Islet of Langerhans (tissue), 1 donor: ENCODE measurements around the genes GRM8, ZNF800, ARF5 and HILPDA.

- RRBS, result no CpG with 5 or more reads among the region's 8 CpGs
These were observed 6.7 kb upstream of the FEZF1 start for GRCh38 chr7:122311181-122311718.

- RRBS, result no CpG with 5 or more reads among the region's 3 CpGs
These were observed 26.9 kb downstream of the RNF133 start for GRCh38 chr7:122672115-122672401.

GRCh38 chr7:123410559-123411136, 123.7 kb downstream of the IQUB start:
- RRBS, result no CpG with 5 or more reads among the region's 1 CpG

DNA sequence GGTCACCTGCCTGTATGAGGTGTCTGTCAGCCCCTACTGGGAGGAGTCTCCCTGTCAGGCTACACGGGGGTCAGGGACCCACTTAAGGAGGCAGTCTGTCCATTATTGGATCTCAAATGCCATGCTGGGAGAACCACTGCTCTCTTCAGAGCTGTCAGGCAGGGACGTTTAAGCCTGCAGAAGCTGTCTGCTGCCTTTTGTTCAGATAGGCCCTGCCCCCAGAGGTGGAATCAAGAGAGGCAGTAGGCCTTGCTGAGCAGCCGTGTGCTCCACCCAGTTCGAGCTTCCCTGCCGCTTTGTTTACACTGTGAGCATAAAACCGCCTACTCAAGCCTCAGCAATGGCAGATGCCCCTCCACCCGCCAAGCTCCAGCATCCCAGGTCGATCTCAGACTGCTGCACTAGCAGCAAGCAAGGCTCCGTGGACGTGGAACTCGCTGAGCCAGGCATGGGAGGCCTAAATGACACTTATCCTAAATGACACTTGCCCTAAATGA, 6.9 kb upstream of the ASB15 start:
- RRBS, result no CpG with 5 or more reads among the region's 11 CpGs

DNA sequence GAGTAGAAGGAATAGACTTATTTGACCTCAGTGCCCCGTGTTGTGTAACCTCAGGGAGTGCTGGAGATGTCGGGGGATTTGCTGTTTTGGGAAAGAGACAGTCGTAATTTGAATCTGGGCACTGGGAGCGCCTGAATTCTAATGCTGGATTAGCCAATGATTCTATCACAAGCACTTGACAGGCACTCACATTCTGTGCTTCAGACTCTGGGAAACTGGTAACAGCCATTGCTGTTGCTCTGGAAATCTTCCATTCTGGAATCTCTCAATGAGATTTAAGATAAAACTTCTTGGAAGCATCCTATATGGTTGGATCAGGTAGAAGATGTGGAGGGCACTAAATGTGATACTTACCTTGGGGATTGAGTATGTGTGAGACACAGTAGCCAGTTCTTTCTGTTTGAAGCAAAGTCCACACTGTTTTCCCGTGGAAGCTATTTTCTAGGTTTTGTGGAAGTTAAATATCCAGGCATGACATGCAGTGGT, 13.6 kb upstream of the LMOD2 start:
- RRBS, result no CpG with 5 or more reads among the region's 5 CpGs

DNA sequence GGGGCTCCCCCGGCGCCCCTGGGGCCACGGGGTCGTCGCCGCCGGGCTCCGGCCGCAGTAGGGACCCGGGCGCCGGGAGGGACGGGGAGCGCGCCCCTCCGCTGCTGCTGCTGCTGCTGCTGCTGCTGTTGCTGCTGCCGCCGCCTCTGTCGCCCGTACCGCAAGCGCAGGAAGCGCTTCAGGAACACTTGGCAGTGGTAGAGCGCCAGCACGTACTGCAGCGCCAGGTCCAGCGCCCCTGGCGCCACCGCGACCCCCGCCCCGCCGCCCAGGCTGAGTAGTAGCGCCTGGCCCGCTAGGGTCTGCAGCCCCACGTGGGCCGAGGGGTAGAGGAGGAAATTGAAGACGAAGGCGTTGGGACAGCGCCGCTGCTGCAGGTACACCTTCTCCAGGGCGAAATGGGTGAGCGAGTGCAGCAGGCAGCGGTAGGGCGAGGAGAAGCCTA, 542 bp downstream of the TMEM229A start:
- RRBS, result no CpG with 5 or more reads among the region's 45 CpGs

DNA sequence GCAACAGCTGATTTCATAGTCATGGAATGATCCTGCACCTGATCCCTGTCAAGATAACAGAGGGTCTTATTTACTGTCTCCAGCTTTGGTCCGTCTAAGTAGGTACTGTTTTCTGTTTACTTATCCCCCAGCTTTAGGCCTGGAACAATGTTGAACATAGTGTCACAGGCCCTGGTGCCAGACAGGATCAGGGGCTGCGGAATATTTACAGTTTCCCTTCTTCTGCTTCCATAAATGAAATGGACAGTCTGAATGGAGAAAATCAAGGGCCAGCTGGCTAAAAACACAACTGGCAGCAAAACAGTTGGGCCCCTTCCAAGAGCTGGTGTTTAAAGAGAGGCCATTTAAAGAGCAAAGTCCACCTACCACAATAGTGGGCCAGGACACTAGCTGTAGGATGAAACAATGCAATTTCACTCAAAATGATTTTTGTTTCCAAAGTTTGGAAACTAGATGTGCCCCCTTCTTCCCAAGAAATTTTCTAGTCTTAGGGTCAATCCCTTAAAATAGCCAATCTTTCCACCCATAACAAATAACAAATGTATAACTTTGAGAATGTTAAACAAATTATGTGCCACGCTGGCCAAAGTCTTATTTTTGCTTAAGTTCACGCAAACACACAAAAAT, 2.8 kb downstream of the GPR37 start:
- RRBS, result no CpG with 5 or more reads among the region's 4 CpGs

GRCh38 chr7:127252671-127253440, at the start of gene GRM8:
Gene GRM8, minus strand, starts transcription at chr7:127252941.
- RRBS, result 4% methylated on average over 27 of the region's 77 CpGs

DNA sequence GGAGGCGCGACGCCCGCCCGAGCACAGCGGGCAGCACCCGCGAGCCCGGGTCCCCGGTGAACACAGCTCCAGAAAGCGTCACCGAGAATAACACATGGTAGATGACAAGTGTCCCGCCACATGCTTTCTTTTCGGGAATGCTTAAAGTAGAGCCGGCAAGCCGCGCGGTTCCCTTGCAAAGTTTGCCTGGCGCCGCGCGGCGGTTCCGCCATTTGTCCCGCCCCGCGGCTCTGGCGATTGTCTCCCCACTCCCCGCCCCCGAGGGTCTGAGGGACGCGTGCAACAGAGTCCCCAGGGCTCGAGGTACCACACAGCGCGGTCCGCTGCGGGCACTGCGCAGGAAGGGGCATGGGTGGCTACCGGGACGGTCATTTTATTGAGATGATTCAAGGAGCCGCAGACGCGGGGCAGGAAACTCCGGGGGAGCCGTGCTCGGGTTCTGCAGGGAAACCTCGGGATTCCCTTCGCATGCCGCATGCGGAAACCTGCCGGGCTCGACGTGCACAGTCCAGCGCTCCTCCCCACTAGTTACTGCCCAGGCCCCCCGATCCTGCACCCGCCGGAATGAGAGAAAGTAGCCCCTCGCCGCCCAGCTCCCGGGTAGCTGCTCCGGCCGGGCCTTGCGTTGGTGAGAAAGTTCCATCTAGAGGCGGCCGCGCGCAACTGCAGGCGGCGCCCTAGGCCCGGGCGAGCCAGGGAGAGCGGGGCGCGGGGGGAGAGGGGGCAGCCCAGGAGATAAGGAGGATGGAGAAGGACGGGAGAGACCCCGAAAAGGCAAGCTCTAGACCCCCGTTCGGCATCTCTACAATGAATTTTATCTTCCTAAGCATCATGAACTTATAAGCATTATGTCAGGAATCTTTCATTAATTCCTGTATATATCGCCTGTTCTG, 946 bp upstream of the GRM8 start:
- RRBS, result 4% methylated on average over 41 of the region's 79 CpGs

GRCh38 chr7:127392469-127392971, at the start of gene ZNF800:
Gene ZNF800, minus strand, starts transcription at chr7:127392708.
- RRBS, result 4% methylated on average over 23 of the region's 55 CpGs

DNA sequence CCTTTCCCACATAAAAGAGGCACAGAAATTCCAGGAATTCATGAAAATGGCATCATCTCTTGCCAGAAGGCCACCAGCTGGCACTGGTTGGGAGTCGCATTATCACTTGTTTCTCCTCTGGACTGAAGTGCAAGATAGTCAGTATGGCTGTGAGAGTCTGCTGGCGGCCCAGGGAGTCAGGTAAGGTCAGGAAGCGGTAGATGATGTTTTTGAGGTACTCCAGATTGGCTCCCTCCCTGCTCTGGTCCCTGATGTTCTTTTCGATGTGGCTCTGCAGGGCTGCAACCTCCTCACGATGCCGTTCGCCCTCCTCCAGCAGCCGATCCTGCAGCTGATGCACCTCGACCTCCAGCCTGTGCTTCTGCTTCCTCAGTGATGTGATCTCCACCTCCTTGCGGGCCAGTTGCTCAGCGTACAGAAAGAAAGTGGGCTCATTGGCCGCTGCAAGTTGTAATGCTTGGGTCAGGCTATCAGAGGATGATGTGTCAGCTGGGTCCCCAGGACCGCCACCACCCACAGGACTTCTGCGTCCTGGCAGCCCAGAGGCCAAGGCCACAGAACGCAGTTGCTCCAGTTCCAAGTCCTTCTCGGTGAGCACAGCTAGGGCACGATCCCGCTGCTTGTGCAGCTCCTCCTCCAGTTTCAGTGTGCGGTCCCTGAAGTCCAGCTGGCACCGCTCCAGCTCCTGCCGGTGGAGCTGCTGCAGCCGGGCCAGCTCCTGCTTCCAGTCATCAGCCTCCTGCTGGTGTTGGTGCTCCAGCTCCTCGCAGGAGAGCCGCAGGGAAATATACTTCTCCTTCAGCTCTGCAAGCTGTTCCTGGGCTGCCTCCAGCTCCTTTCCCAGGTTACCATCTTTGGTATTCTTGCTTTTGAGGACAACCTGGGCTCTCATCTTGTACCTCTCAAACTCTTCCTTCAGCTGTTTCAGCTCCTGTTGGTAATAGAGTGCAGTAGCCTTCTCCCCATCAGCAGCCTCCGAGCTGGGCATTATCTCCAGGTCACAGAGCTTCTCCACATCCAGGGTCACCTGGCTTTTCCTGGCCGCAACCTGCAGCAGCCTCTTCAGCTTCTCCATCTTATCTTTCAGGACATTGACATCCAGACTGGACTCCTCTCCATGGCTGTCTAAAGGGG, 3.1 kb downstream of the GCC1 start:
- RRBS, result no CpG with 5 or more reads among the region's 26 CpGs

DNA sequence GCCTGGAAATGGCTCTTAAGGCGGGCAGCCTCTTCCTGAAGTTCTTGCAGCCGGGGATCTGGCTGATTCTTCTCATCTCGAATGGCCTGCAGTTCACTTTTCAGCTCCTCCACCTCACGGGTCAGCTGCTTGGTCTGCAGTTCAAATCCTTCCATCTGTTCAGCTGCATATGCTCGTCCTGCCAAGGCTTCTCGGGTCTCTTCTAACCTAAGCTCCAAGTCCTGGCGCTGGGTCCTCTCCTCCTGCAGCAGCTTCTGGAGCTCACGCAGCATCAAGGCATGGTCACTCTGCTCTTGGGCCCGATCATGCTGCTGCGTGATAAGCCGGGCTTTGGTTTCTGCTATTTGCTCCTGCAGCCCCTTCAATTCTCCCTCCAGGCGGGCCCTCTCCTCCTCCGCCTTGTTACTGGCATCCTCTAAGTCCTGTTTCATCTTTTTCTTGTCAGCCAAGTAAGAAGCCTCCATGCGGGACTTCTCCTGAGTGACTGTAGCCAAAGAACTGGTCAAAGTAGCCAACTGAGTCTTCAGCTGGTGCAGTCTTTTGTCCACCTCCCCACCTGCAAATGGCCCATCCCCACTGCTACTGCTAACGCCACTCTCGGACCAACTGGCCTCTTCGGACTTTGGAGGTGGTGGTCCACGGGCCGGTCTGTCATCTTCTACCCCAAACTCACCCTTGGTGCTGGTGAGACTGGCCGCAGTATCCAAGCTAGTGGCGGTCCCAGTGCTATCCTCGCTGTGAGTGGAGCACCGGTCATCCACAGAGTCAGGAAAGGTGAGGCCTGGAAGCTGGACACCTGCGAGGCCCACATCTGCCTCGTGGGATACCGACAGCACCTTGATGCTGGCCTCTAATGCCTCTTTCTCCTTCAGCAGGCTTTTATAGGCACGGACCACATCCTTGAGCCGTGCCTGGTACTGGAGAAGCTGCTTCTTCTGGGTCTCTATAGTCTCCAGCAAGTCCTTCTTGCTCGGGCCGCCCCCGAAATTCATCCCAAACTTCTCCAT, 917 bp downstream of the GCC1 start:
- RRBS, result 18% methylated on average over 3 of the region's 31 CpGs

DNA sequence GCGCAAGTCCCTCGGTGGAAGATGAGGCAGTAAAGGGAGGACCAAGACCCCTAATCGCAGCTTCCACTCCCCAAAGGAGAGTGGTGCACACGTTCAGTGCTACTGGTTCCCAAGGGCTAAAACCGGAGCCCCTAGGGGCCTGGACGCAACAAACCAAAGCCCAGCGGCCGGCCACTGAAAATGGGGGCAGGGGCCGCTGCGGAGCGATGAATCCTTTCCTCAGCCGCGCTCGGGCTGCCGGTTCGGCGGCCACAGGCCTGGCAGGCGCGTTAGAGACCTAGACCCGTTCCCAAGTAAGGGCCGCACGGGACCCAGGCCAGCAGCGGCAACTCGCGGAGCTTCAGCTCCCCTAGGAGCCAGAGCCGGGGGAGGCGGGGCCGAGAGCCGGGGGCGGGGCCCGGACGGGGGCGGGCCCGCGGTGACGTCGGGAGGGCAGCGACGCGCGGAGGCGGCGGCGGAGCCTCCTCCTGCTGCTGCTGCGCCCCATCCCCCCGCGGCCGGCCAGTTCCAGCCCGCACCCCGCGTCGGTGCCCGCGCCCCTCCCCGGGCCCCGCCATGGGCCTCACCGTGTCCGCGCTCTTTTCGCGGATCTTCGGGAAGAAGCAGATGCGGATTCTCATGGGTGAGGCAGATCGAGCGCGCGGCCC, at the start of gene ARF5:
Gene ARF5, plus strand, starts transcription at position 468 of the 647 bp plus-strand sequence.
- RRBS, result 3% methylated on average over 26 of the region's 67 CpGs

DNA sequence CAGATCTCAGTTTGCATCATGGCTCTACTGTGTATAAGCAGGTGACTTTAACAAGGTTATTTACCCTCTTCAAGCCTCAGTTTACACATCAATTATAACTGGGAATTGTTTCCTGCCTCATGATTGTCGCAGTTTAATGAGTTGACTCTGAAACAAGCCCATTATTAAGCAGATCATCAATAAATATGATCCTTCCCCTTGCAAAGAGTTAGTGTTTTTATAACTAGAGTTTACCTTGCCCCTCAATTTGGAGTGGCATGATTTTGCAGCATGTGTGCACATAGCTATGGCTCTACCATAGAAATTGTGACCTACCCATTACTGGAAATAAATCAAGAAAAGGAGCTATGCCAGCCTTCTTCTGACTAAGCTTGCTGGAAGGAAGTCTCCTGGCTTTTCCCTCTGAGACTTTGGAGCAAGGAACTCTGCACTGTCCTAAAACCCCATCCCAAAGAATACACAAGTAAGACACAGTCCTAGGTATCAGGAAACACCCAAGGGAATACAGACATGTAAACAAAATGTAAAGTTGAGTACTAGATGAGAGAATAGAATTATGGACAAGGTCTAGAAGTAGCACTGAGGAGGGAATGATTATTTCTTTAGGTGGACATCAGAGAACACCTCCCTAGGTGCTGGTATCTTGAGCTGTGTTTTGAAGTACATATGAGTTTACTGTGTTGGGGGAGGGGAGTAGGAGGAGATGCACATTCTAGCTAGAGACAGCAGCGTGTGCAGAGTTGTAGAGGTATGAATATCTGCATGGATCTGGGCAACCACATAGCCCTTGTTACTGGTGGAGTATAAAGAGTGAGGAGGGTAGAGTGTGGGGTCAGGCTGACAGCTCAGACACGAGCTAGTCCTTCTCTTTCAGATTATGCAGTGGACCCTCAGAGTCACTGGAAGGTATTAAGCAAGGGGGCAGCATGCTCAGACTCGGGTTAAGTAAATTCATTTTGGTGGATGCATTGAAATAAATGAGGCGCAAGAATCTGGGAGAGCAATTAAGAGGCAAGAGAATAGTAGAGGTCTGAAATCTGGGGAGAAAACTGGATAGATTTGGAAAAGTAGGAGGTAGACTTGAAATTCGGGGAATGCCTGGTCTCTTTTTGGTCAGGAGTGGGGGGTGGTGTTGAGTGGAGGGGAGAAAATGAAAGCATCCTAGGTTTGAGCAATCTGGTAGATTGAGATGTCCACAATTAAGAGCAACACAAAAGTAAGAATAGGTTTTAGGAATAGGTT, 97.3 kb downstream of the LRRC4 start:
- RRBS, result no CpG with 5 or more reads among the region's 6 CpGs

DNA sequence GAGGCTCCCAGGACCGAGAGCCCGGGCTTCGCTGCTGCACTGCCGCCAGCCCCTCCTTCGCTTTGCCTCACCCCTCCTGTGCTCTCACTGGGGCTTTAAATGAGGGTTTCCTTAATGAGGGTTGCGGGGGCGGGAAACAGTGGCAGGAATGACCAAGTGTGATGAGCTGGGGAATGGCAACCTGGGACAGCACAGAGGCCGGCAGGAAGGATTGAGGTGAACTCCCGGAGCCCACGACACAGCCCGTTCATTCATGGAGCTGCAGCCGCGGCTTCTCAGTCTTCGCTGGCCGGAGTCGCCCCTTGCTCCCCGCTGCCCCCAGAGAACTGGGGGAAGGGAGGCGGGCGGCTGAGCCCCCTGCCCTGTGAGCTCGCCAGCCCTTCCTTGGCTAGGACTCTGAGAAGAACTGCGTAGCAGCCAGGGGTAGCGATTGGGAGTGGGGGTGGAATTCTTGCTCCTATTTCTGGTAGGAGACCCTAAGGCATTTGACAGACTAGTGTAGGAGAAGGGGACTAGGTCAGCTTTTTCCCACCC, 1.6 kb upstream of the LRRC4 start:
- RRBS, result 54% methylated on average over 7 of the region's 22 CpGs

- RRBS, result no CpG with 5 or more reads among the region's 6 CpGs
These were observed 30.7 kb upstream of the LRRC4 start for GRCh38 chr7:128061925-128062432.

DNA sequence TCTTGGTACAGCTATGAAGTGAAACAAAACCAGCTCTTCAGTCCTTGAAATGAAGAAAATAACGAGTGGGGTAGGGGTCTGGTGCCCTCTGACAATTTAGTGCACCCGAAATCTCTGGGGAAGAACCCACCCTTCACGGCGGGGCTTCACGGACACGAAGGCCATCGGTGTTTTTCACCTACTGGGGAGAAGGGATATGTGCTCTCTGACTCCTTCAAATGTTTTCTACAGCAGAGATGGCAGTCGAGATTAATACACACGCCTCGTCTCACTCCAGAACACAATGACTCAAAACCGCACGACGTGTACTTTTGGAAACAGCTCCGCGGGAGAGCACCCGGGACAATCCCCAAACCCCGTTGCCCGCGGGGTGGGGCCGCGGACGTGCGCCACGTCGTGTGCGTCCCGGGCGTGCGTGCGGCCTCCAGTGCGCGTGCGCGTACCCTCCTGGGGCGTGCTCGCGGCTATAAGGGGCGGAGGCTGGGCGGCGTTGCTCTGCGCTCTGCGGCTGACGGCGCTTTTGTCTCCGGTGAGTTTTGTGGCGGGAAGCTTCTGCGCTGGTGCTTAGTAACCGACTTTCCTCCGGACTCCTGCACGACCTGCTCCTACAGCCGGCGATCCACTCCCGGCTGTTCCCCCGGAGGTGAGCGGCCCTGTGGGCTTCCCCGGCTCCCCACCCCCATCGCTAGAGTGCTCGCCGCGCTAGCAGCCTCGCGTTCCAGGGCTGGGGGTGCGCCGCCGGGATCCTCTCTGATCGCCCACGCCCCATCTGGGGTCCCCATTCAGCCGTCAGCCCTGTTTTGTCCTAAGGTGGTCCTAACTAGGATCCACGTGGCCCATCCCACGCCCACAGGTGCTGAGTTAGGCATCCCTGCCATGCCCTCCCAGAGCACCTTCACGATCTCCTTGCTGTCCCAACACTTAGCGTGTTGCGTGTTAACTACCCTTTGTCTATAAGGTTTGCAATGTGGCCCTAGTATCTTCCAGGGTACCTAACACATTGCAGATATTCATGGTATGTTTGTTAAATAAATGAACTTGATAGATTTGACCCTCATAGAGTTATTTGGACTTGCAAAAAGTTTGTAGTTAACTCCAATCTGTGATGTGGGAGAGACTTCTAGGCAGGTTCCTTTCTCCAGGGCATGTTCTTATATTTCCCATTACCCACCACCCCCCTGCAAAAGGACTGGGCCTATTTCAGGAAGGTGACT, at the start of gene HILPDA:
Gene HILPDA, plus strand, starts transcription at position 498 of the 1,214 bp plus-strand sequence.
- RRBS, result 4% methylated on average over 27 of the region's 73 CpGs

DNA sequence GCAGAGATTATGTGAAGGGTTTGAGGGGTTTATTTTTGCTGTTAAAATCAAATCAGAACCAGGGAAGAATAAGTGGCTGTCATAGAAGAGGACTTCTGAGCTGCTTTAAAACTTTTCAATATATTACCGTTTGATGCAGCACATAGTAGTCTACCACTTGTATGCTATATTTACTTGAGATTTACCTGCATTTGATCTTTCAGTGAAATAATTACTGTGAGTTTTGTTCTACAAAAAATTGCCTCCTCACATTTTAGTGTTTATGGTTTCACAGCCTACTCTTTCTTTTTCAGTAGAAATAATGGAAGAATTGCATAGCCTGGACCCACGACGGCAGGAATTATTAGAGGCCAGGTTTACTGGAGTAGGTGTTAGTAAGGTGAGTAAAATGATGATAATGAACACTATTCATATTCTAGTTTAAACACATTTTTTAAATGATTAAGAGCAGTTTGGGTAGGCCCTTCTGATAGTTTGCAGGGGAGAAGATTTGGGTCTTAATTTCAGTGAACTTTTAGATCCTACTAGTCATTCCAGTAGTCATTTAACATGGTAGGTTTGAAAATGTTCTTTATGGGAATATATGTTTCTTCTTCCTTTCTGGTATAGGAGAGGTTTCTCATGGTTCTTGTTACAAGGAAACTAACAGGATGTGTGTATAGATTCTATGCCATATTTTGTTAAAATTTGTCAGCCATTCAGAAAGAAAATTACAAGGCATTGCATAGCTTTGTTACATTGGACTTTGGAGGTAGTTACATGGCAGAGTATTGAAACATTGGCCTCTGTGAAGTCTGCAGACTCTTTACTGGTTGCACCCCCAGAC, 57.0 kb downstream of the METTL2B start:
- RRBS, result no CpG with 5 or more reads among the region's 3 CpGs

- RRBS, result no CpG with 5 or more reads among the region's 6 CpGs
These were observed 2.8 kb downstream of the CALU start for GRCh38 chr7:128741771-128742600.

GRCh38 chr7:128775398-128775683, 253 bp downstream of the OPN1SW start:
- RRBS, result no CpG with 5 or more reads among the region's 10 CpGs